B cell (primary cell): Measurements from ENCODE around the gene FRZB.

GRCh38 chr2:179121757-179122247, 71.9 kb upstream of the CCDC141 start:
- PRO-cap: no peak
- CAGE, long polyA plus RNA: no peak

- PRO-cap: no peak
- CAGE, long polyA plus RNA: no peak
Measured at GRCh38 chr2:179123154-179123524, 73.2 kb upstream of the CCDC141 start.

- PRO-cap: no peak
- CAGE, long polyA plus RNA: no peak
Measured at GRCh38 chr2:179143377-179143907, 93.5 kb upstream of the CCDC141 start.

- PRO-cap: no peak
- CAGE, long polyA plus RNA: no peak
Measured at GRCh38 chr2:179562195-179562799, 297.7 kb upstream of the SESTD1 start.

GRCh38 chr2:179574223-179575437, 286.8 kb downstream of the ZNF385B start:
- PRO-cap: no peak
- CAGE, long polyA plus RNA: no peak

GRCh38 chr2:180033748-180034744, 26.9 kb upstream of the CWC22 start:
- PRO-cap: no peak
- CAGE, long polyA plus RNA: no peak

GRCh38 chr2:180839636-180839835, 140.9 kb upstream of the UBE2E3 start:
- PRO-cap: no peak
- CAGE, long polyA plus RNA: no peak

DNA sequence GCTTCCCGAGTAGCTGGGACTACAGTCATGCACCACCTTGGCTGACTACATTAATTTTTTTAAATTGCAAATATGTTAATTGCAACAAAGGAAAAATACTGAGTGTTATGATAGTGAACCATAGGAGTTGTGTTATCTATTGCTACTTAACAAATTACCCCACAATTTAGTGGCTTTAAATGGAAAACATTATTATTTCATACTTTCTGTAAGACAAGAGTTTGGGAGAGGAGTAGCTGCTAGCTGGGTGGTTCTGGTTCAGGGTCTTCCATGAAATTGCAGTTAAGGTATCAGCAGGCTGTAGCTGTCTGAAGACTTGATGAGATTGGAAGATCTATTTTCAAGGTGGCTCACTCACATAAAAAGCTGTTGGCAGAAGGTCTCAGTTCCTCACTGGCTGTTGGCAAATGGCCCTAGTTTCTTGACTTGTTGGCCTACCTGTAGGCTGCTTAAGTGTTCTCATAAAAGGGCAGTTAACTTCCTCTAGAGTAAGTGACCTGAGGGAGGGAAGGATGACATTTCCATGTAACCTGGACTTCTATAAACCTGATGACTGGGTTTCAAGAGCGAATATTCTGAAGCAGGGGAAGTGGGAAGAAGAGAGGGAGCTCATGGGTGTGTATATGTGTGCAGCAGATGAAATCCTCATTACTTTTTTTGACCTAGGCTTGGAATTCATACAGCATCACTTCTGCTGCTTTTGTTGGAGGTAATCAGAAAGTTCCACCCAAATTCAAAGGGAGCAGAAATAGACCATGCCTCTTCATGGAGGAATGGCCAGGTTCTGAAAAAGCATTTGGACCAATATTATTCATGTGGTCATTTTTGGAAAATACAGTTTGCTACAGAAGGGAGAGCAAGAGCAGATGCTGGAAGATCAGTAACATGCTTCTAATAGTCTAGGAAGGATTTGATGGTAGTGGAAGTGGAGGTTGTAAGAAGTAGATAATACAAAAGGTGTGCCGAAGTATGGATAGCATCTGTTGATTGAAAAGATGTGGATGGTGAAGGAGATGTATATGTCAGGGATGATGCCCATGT, 33.0 kb downstream of the UBE2E3 start:
- PRO-cap: no peak
- CAGE, long polyA plus RNA: no peak

DNA sequence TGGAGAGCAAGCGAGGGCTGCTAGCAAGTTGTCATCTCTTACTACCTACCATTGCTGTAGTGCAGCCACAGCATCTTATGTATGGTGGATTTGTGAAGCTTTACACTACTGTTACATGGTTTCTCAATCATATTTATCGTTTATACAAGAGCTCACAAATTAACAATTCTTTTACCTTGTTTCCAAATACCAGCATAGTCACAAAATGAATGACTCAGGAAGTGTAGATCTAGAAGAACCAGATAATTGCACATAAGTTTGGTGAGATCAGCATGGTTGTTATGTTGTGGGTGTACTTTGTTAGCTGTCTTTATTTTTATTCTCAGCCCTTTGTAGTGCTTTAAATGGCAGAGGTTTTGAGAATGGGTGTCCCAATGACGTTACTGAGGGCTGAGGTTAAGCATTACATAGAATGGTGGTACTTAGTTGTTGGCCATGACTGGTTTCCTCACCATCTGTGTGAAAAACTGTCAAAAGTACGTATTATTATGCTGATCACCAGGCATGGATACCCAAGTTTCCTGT, 165.6 kb downstream of the UBE2E3 start:
- PRO-cap: no peak
- CAGE, long polyA plus RNA: no peak

DNA sequence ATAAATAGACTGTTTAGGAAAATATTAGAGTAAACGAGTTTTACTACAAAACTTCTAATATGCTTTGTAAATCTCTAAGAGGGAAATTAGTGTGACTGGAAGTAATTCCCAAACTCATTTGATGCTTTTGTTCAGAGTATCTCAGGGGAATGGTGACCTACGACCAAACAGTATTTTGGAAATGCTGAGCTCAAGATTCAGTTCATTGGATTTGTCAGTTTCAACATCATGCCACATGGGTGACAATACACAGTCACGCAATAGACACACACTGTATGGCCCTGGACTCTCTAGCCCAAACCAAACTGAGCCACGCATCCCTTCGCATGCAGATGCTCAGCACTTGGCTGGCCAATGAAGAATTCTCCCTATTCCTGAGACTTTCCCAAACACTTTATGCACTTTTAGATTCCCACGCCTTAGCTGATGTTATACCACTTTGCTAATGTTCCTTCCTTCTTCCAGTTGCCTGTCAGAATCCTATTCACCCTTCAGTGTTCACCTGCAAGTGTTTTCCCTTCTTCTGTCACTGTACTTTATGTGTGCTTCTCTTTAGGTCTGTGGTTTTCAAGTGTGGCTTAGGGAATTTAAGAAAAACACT, 10.0 kb downstream of the PDE1A start:
- PRO-cap: no peak
- CAGE, long polyA plus RNA: no peak

- PRO-cap: no peak
- CAGE, long polyA plus RNA: no peak
Measured at GRCh38 chr2:182584249-182584534, 131.9 kb upstream of the DNAJC10 start.

DNA sequence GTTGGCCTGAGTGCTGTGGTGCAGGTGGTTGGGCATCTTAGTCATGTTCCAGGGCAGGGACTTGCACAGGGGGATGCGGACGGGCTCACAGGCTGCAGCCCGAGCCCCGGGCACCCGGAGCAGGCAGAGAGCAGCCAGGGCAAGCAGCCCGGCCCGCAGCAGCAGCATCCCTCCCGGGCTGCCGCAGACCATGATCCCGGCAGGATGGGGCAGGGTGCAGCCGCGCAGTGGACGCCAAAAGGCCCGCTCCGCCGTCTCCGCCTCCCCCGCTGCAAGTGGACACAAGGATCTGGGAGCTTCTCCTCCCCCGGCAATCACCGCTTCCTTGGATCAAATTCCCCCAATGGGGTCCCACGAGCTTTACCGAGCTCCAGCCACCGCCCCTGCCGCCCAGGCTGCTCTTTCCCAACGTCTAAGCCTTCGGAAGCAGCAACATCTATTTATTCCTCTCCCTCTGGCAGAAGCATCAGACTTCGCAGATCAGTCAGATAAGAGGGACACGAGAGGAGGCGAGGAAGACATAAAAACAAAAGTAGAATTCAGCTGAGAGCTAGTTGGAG, at the start of gene FRZB:
Gene FRZB, minus strand, starts transcription at position 277 of the 560 bp plus-strand sequence.
- PRO-cap: no peak
- CAGE, long polyA plus RNA: no peak

GRCh38 chr2:182912825-182913233, 46.4 kb upstream of the FRZB start:
- PRO-cap: no peak
- CAGE, long polyA plus RNA: no peak

GRCh38 chr2:182914933-182916341, 49.0 kb upstream of the FRZB start:
- PRO-cap: no peak
- CAGE, long polyA plus RNA: no peak

GRCh38 chr2:182925021-182925802, 58.8 kb upstream of the FRZB start:
- PRO-cap: no peak
- CAGE, long polyA plus RNA: no peak

GRCh38 chr2:183037074-183037482, 1.2 kb downstream of the NCKAP1 start:
- PRO-cap: no peak
- CAGE, long polyA plus RNA: no peak

- PRO-cap: no peak
- CAGE, long polyA plus RNA: no peak
Measured at GRCh38 chr2:183692067-183692396, 567.8 kb downstream of the NUP35 start.

GRCh38 chr2:185407206-185407700, 331.4 kb upstream of the FSIP2 start:
- PRO-cap: no peak
- CAGE, long polyA plus RNA: no peak

DNA sequence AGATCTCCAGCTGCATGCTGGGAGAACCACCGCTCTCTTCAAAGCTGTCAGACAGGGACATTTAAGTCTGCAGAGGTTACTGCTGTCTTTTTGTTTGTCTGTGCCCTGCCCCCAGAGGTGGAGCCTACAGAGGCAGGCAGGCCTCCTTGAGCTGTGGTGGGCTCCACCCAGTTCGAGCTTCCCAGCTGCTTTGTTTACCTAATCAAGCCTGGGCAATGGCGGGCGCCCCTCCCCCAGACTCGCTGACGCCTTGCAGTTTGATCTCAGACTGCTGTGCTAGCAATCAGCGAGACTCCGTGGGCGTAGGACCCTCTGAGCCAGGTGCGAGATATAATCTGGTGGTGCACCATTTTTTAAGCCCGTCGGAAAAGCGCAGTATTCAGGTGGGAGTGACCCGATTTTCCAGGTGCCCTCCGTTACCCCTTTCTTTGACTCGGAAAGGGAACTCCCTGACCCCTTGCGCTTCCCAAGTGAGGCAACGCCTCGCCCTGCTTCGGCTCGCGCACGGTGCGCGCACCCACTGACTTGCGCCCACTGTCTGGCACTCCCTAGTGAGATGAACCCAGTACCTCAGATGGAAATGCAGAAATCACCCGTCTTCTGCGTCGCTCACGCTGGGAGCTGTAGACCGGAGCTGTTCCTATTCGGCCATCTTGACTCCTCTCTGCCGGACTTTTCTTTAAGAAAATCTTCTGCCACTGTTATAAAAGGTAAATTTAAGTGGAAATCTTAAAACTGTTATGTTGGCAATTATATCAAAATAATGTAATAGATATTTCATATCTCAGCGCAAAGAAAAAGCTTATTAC, 313.6 kb upstream of the FSIP2 start:
- PRO-cap: no peak
- CAGE, long polyA plus RNA: no peak

GRCh38 chr2:186669639-186670126, 24.2 kb upstream of the FAM171B start:
- PRO-cap: no peak
- CAGE, long polyA plus RNA: no peak